GM12878 (cell line): ENCODE measurements around a stretch of chr17.

- RAMPAGE, long total RNA, result no peak
- RRBS, 2 experiments, result no CpG with 5 or more reads among the region's 48 CpGs
CAGE:
- cytosol, long polyA minus RNA, result no peak
- cytosol, long polyA plus RNA, result no peak
- long polyA plus RNA, result no peak
- nucleolus, long total RNA, result no peak
- nucleus, long polyA plus RNA, result no peak
- nucleus, long total RNA, result no peak
Observed at GRCh38 chr17:21674203-21674854, 18.0 kb upstream of the KCNJ18 start.

- RAMPAGE, long total RNA, result no peak
- RRBS, 2 experiments, result no CpG with 5 or more reads among the region's 2 CpGs
CAGE:
- cytosol, long polyA minus RNA, result no peak
- cytosol, long polyA plus RNA, result no peak
- long polyA plus RNA, result no peak
- nucleolus, long total RNA, result no peak
- nucleus, long polyA plus RNA, result no peak
- nucleus, long total RNA, result no peak
Observed at GRCh38 chr17:22118150-22118370, 425.7 kb downstream of the KCNJ18 start.

- RAMPAGE, long total RNA, result no peak
- RRBS, 2 experiments, result no CpG with 5 or more reads among the region's 16 CpGs
CAGE:
- cytosol, long polyA minus RNA, result no peak
- cytosol, long polyA plus RNA, result no peak
- long polyA plus RNA, result no peak
- nucleolus, long total RNA, result start-site peak on the plus strand at chr17:27294918-27295319, 62 reads
- nucleus, long polyA plus RNA, result no peak
- nucleus, long total RNA, result no peak
Observed at GRCh38 chr17:27294797-27295620, 1.1 kb downstream of the WSB1 start.

- RAMPAGE, long total RNA, result no peak
- RRBS, 2 experiments, result no CpG with 5 or more reads among the region's 1 CpG
CAGE:
- cytosol, long polyA minus RNA, result no peak
- cytosol, long polyA plus RNA, result no peak
- long polyA plus RNA, result no peak
- nucleolus, long total RNA, result no peak
- nucleus, long polyA plus RNA, result no peak
- nucleus, long total RNA, result no peak
Observed at GRCh38 chr17:27304755-27305149, 10.8 kb downstream of the WSB1 start.

GRCh38 chr17:27313031-27313764 is 19.3 kb downstream of the WSB1 start:
- RAMPAGE, long total RNA, result no peak
- RRBS, 2 experiments, result no CpG with 5 or more reads among the region's 5 CpGs
CAGE:
- cytosol, long polyA minus RNA, result no peak
- cytosol, long polyA plus RNA, result start-site peak on the plus strand at chr17:27313101-27313247, 2,090 and 2,019 reads in 2 replicates
- long polyA plus RNA, result start-site peak on the plus strand at chr17:27313089-27313242, 3,809 and 2,859 reads in 2 replicates
- nucleolus, long total RNA, result start-site peak on the plus strand at chr17:27313057-27313247, 221 reads; start-site peak on the plus strand at chr17:27313353-27313364, 18 reads; start-site peak on the plus strand at chr17:27313564-27313579, 100 reads
- nucleus, long polyA plus RNA, result start-site peak on the plus strand at chr17:27313091-27313247, 3,652 and 1,614 reads in 2 replicates
- nucleus, long total RNA, result no peak

GRCh38 chr17:27322368-27322846 is 28.5 kb downstream of the WSB1 start:
- RAMPAGE, long total RNA, result no peak
CAGE:
- cytosol, long polyA minus RNA, result no peak
- cytosol, long polyA plus RNA, result no peak
- long polyA plus RNA, result no peak
- nucleolus, long total RNA, result no peak
- nucleus, long polyA plus RNA, result no peak
- nucleus, long total RNA, result no peak

DNA sequence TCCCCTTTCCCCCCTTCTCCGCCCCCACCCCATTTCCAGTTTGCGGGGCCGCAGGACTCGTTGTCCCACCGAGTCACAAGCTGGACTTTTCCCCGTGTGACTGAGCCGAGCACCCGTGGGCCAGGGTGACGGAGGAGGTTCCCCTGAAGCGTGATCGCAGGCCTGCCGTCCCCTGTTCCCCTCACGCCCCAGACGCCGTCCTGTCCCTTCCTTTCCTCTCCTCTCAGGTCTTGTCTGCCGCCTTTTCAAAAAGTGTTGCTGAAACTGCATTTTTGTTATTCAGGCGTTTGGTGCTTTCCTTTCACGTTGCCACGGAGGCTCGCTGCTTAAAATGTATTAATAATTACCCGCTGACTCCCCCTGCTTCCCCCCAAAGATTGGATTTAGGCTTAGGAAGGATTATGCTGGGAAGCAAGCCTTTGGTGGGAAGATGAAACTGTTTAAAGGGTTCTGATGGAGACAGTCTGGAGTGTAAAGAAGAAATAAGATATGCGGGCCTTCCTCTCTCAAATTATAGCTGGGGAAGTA is 951 bp downstream of the KSR1 start:
- RAMPAGE, long total RNA, result no peak
- RRBS, 2 experiments, result no CpG with 5 or more reads among the region's 22 CpGs
CAGE:
- cytosol, long polyA minus RNA, result no peak
- cytosol, long polyA plus RNA, result no peak
- long polyA plus RNA, result no peak
- nucleolus, long total RNA, result no peak
- nucleus, long polyA plus RNA, result no peak
- nucleus, long total RNA, result no peak

DNA sequence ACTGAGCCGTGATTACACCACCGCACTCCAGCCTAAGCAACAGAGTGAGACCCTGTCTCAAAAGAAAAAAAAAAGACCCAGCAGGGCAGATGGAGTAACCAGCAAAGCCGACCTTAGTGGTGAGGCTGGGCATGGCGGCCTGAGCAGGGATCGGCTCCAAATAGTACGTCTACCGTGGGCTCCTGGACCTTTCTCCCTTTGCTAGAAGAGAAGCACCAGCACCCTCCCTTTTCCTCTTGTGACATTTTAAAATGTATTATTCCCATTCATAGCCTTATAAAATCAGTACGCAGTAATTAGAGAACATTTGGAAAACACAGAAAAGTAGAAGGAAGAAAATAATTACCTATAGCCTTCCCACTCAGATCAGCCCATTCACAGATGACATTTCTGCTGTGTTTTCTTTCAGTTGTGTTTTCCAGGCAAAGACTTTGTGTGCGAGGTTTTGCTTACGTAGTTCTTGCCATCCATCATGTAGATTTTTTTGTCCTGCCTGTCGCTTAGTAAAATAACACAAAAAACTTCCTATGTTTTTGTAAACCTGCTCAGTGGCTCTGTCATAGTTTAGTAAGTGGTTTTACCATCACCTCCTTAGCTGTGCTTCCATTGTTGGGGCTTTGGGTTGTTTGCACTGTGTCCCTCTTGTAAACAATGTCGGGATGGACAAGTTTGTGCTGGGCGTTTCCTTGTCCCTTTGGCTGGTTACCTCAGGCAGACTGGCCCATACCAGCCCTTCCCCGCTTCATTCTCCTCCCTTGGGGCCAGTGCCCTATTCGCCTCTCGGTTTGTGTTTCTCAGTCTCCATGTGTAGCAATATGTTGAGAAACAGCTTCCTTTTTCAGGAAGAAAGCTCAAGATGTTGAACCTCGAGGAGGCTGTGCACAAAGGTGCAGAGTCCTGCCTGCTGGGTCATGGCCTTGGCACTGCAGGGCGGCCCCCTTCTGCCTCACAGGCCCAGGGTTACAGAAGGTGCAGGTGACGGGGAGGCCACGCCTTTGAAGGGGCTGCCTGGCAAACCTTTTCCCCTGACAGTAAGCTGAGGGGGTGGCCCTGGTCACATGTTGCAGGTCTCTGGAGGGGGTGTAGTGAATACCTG is 74.5 kb downstream of the KSR1 start:
- RAMPAGE, long total RNA, result no peak
- RRBS, 2 experiments, result no CpG with 5 or more reads among the region's 20 CpGs
CAGE:
- cytosol, long polyA minus RNA, result no peak
- cytosol, long polyA plus RNA, result no peak
- long polyA plus RNA, result no peak
- nucleolus, long total RNA, result no peak
- nucleus, long polyA plus RNA, result no peak
- nucleus, long total RNA, result no peak

- RAMPAGE, long total RNA, result no peak
- RRBS, 2 experiments, result no CpG with 5 or more reads among the region's 12 CpGs
CAGE:
- cytosol, long polyA minus RNA, result no peak
- cytosol, long polyA plus RNA, result no peak
- long polyA plus RNA, result no peak
- nucleolus, long total RNA, result no peak
- nucleus, long polyA plus RNA, result no peak
- nucleus, long total RNA, result no peak
Observed at GRCh38 chr17:27551596-27552262, 79.3 kb upstream of the LGALS9 start.

DNA sequence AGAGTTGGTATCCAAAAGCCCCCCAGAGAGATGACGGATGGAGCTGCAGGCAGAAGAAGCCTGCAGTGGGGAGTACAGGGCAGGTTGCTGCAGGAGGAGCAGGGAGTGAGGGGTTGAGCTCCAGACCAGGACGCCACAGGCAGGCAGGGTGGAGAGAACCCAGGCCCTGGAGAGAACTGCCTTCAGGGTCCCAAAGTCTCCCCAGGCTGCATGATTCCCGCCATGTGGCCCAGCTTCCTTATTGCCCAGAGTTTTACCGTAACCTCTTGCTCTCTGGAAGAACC is 11.5 kb upstream of the NOS2 start:
- RAMPAGE, long total RNA, result no peak
- RRBS, 2 experiments, result no CpG with 5 or more reads among the region's 4 CpGs
CAGE:
- cytosol, long polyA minus RNA, result no peak
- cytosol, long polyA plus RNA, result no peak
- long polyA plus RNA, result no peak
- nucleolus, long total RNA, result no peak
- nucleus, long polyA plus RNA, result no peak
- nucleus, long total RNA, result no peak

DNA sequence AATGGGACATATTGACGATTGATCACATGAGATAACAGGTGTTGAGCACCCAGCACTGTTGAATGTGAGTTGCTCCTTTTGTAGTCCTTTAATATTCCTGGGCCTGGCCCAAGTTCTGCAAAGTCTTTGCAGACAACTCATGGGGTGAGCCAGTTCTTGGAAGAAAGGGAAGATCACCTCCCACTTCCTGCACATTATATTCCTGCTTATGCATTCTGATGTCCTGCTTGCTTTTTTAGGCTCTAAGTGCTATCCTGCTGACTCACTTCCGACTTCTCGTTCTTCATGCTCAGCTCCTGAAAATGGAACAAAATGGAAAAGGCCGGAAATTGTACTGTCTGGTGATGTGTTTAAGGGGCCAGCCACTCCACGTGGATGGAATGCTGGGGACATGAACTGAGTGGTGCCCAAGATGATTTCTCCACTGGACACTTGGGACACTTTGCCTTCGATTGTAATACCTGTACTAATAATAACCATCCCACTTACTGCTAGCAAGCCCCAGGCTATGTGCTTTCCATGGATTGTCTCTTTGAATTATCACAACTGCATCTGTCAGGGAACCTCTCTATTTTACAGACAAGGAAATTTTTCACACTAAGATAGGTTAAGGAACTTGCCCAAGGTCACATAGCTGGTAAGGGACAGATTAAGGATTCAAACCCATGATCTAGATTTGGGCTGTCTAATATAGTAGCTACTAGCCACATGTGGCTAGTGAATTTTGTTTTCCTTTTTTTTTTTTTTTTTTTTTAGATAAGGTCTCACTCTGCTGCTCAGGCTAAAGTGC is 8.1 kb upstream of the NLK start:
- RAMPAGE, long total RNA, result no peak
- RRBS, 2 experiments, result no CpG with 5 or more reads among the region's 6 CpGs
CAGE:
- cytosol, long polyA minus RNA, result no peak
- cytosol, long polyA plus RNA, result no peak
- long polyA plus RNA, result no peak
- nucleolus, long total RNA, result no peak
- nucleus, long polyA plus RNA, result no peak
- nucleus, long total RNA, result no peak

DNA sequence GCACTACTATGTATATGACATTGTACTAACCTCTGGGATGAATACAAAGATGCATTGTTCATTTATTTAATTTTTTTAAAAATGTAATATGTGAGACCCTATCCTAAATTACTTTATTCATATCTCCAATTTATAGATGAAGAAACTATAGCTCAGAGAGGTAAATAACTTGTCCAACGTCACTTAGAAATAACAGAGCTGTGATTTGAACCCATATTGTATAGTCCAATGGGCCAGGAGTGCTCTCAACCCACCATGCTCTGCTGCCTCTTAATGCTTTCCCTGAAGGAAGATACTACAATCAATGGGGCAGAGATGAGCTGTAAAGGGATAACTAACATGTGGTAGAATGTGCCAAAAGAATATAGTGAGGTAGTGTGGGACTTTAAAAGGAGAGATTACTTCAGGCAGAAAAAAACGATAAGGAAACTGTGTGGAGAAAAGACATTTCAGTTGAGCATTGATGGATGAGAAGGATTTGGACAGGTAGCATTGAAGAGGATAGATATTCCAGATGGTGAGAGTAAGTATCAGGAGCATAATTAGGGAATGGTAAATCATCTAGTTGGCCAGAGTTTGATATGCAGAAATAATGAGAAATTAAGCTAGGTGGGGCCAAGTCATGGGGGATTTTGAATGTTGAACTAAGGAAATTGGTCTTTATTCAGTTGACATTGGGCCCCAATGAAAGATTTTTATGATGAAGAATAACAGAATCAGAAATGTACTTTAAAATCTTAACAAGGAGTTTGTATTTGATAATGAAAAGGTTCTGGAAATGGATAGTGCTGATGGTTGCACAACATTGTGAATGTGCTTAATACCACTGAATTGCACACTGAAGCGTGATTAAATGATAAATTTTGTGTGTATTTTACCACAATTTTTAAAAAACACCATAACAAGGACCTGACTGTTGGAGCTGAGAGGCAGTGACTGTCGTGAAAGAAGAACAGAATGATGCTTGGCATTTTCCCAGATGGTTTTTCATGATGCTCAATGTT is 97.4 kb downstream of the NLK start:
- RAMPAGE, long total RNA, result no peak
- RRBS, 2 experiments, result no CpG with 5 or more reads among the region's 4 CpGs
CAGE:
- cytosol, long polyA minus RNA, result no peak
- cytosol, long polyA plus RNA, result no peak
- long polyA plus RNA, result no peak
- nucleolus, long total RNA, result no peak
- nucleus, long polyA plus RNA, result no peak
- nucleus, long total RNA, result no peak

DNA sequence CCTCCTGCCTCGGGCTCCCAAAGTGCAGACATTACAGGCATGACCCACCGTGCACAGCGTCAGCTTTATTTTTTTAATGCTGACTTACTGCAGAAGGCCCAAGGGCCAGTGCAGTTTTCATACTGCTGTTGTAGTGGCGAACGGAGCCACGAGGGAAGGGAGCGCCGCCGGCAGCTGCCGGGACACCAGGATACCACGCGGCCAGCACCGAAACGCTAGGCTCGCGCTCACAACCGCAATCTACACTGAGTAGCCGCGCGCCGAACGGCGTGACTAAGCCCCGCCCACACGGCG is 355 bp upstream of the TMEM97 start:
- RAMPAGE, long total RNA, result no peak
- RRBS, 2 experiments, result no CpG with 5 or more reads among the region's 26 CpGs
CAGE:
- cytosol, long polyA minus RNA, result no peak
- cytosol, long polyA plus RNA, result start-site peak on the minus strand centred at position 236 of the sequence, 26 bp wide, 12 and 6 reads in 2 replicates
- long polyA plus RNA, result start-site peak on the minus strand centred at position 243 of the sequence, 17 bp wide, 9 and 10 reads in 2 replicates
- nucleolus, long total RNA, result start-site peak on the minus strand centred at position 220 of the sequence, 59 bp wide, 115 reads
- nucleus, long polyA plus RNA, result start-site peak on the minus strand centred at position 227 of the sequence, 43 bp wide, 19 and 8 reads in 2 replicates
- nucleus, long total RNA, result no peak

DNA sequence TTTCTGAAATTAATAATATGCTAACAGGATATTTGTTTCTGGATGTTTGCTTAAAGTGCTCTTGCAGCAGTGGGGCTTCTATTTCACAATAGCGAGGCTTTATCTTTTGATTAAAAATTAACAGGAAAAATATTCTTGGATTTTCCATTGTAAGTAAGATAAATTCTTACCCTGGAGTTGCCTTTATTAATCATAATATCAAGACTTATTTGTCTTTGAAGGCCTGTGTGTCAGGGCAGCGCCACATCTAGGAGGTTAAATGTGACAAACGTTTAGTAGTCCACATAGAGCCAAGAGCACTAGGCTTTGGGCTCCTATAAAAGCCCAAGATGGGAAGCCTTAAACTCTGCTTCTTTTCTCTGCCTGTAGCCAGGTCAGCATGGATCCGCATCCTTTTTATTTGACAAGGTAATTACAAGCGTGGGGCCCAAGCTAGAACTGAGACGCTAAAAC is 5.3 kb downstream of the TMEM97 start:
- RAMPAGE, long total RNA, result no peak
- RRBS, 2 experiments, result no CpG with 5 or more reads among the region's 6 CpGs
CAGE:
- cytosol, long polyA minus RNA, result no peak
- cytosol, long polyA plus RNA, result no peak
- long polyA plus RNA, result no peak
- nucleolus, long total RNA, result no peak
- nucleus, long polyA plus RNA, result no peak
- nucleus, long total RNA, result no peak

GRCh38 chr17:28396379-28397205 is 9.4 kb downstream of the SLC46A1 start:
- RAMPAGE, long total RNA, result no peak
- RRBS, 2 experiments, result no CpG with 5 or more reads among the region's 8 CpGs
CAGE:
- cytosol, long polyA minus RNA, result no peak
- cytosol, long polyA plus RNA, result no peak
- long polyA plus RNA, result no peak
- nucleolus, long total RNA, result no peak
- nucleus, long polyA plus RNA, result no peak
- nucleus, long total RNA, result no peak

- RAMPAGE, long total RNA, result no peak
- RRBS, 2 experiments, result no CpG with 5 or more reads among the region's 4 CpGs
CAGE:
- cytosol, long polyA minus RNA, result no peak
- cytosol, long polyA plus RNA, result no peak
- long polyA plus RNA, result no peak
- nucleolus, long total RNA, result no peak
- nucleus, long polyA plus RNA, result no peak
- nucleus, long total RNA, result no peak
Observed at GRCh38 chr17:28403900-28404279, 2.1 kb downstream of the SLC46A1 start.

DNA sequence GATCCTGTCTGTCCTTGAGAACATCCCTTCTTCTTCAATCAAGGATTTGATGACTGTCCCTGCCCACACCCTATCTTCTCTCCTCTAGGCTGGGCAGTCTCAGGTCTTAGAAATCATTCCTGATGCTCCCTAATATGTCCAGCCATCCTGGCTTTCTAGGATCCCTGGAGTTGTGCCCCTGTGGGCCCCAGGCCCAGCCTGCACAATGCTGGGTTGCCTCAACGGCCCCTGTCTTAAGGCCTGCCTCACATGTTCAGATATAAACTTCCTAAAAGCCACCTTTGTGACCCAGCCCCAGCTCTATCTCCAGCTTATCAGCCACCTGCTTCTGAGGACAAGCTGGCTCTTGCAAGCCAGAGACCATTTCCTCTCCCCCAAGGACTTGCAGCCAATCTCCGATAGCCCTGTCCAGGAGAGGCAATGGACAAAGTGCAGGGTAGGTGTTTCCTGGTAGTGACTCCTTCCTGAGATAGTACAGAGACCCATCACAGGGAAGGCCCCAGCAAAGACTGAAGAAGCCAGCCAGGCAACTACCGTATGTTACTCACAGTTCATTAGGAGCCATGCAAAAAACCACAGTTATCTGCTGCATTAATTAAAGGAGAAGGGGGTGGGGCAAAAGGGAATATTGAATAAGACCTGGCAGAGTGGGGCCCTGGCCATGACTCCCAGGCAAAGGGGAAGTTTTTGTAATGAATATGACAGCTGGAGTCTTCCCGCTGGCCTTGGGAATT is 2.7 kb upstream of the SLC13A2 start:
- RAMPAGE, long total RNA, result no peak
- RRBS, 2 experiments, result no CpG with 5 or more reads among the region's 4 CpGs
CAGE:
- cytosol, long polyA minus RNA, result no peak
- cytosol, long polyA plus RNA, result no peak
- long polyA plus RNA, result no peak
- nucleolus, long total RNA, result no peak
- nucleus, long polyA plus RNA, result no peak
- nucleus, long total RNA, result no peak

- RAMPAGE, long total RNA, result no peak
- RRBS, 2 experiments, result no CpG with 5 or more reads among the region's 8 CpGs
CAGE:
- cytosol, long polyA minus RNA, result no peak
- cytosol, long polyA plus RNA, result no peak
- long polyA plus RNA, result no peak
- nucleolus, long total RNA, result no peak
- nucleus, long polyA plus RNA, result no peak
- nucleus, long total RNA, result no peak
Observed at GRCh38 chr17:28475090-28475872, 1.8 kb downstream of the SLC13A2 start.

DNA sequence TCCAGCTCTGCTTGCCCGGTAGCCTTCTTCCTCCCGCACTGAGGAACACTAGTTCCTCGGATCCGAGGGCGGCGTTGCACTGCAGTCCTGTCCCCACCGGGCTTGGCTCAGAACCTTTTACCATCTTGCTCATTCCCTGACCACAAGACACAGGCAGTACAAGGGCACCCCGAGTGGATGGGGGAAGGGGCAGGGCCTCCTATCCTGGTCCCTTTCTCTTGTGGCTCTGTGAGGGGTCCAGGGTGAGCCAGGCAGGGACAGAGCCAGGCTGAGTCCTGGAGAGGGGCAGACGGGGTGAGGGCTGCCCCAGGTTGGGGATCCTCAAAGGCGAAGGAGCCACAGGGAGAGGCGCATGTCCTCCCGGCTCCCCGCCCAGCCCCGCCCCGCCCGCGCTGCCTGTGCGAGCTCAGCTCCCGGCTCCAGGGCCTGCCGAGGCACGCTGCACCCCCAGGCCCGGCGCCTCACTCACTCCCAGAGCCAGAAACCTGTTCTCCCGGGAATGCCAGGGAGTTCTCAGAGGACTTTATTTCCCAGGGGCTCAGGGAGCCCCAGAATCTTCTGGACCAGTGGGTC is 1.6 kb downstream of the FOXN1 start:
- RAMPAGE, long total RNA, result no peak
- RRBS, 2 experiments, result 62 to 70% methylated on average over 17 to 18 of the region's 24 CpGs
CAGE:
- cytosol, long polyA minus RNA, result no peak
- cytosol, long polyA plus RNA, result no peak
- long polyA plus RNA, result no peak
- nucleolus, long total RNA, result no peak
- nucleus, long polyA plus RNA, result no peak
- nucleus, long total RNA, result no peak

- RAMPAGE, long total RNA, result no peak
- RRBS, 2 experiments, result no CpG with 5 or more reads among the region's 3 CpGs
CAGE:
- cytosol, long polyA minus RNA, result no peak
- cytosol, long polyA plus RNA, result no peak
- long polyA plus RNA, result no peak
- nucleolus, long total RNA, result no peak
- nucleus, long polyA plus RNA, result no peak
- nucleus, long total RNA, result no peak
Observed at GRCh38 chr17:28527893-28528373, 21.8 kb downstream of the FOXN1 start.